ENCODE measurements around a stretch of chr2.

DNA sequence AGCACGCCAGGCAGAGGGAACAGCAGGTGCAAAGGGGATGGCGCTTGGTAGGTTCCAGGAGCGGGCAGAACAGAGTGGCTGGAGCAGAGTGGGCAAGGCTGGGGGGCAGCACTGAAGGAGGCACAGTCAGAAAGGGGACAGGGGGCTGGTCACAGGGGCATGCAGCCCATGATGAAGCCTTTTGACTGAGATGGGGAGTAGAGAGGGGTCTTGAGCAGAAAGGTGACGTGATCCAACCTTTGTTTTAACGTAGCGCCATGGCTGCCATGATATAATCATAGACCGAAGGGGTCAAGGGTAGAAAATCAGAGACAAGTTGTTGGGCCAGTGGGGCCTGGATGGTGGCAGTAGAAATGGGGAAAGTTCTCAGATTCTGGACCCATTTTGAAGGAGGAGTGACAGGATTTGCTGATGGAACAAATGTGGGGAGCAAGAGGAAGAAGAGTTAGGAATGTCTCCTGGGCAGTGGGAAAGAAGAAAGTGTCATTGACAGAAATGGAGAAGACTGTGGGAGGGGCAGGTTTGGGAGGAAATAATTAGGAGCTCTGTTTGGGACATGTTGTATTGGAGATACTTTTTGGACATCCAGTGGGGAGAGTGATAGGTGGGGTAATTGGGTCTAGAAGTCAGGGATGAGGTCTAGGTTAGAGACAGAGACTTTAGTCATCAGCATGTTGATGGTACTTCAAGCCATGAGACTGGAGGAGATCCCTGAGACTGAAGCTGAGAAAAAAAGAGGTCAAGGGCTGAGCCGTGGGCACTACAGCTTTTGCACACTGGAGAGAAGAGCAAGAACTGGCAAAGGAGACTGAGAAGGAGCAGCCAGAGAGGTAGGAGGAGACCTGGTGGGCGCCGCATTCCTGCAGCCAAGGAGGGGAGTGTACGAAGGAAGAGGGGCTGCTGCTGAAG is 83.5 kb downstream of the TGOLN2 start:
- RRBS: no CpG with 5 or more reads among the region's 11 CpGs

DNA sequence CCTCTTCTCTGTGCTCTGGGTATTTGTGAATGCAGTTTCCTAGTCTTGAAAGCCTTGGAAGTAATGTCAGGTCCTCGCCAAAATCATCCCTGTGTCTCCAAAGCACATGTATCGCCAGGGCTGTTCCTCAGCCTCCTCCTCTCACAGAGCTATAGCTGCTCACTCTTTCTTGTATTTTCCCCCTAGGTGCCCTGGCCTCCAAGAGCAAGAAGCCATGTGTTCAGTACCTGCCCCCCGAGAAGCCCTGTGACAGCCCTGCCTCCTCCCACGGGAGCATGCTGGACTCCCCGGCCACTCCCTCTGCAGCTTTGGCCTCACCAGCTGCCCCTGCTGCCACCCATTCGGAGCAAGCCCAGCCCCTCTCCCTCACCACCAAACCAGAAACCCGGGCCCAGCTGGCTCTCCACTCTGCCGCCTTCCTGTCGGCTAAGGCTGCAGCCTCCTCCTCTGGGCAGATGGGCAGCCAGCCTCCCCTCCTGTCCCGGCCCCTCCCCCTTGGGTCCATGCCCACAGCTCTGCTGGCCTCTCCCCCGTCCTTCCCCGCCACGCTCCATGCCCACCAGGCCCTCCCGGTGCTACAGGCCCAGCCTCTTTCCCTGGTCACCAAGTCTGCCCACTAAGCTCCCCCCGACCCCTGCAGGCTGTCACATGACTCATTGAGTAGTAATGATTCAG is 18.8 kb downstream of the TGOLN2 start:
- RRBS: 11% methylated on average over 7 of the region's 15 CpGs

GRCh38 chr2:85396558-85397501 is 13.3 kb downstream of the CAPG start:
- RRBS: no CpG with 5 or more reads among the region's 7 CpGs

DNA sequence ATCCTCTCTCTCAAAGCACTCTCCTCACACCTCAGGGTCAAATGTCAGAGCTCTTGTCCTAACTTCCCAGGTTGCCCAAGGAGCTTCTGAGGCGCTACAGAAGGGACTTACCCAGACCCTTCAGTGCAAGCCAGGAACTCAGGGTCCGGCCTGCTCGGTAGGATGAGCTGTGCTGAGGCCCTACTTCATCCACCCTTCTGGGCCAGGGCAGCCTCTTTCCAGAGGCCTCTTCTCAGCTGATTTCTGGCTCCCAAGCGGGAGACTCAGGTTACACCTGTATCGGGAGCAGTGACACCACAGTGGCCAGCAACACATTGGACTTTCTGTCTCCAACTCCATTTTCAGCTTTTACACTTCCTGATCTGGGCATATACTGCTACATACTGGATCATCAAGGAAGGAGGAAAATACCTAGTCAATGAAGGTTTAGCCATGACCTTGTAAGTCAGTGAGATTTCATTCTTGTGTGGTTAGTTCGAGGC is 823 bp downstream of the SH2D6 start:
- RRBS: no CpG with 5 or more reads among the region's 6 CpGs

- RRBS: no CpG with 5 or more reads among the region's 14 CpGs
Observed at GRCh38 chr2:85421209-85421817, 2.8 kb downstream of the SH2D6 start.

DNA sequence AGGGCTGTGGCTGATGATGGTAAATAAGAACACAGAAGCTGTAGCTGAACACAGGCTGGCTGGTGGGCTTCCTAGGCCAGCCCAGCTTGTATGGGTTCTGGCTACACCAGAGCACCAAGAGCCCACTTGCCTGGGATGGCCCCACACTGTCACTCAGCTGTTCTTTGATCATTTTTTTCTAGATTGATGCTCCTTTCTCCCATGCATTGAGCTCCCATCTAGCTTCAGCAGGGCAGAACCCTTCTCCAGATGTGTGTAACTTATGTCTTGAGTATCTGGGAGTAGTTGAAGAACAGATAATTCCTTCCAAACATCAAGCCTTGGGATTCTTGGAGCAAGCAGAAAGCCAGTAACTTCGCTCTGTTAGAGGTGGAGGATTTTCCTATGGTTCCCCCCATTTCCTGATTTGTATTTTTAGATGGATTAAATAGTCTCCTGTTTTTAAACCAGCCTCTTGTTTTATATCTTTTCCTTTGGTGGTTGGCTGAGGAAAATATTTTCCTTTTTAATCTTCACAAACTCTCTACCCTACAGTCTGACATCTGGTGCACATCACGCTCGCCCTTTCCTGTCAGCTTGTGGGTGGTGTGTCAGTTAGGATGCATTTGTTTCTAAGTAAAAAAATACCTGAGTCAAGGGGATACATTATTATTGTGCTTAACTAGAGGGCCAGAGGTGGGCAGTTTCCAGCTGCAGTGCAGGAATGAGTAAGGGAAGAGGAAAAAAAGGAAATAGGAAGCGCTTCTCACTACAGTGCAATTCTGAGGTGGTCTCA is 19.0 kb downstream of the SFTPB start:
- RRBS: no CpG with 5 or more reads among the region's 4 CpGs

DNA sequence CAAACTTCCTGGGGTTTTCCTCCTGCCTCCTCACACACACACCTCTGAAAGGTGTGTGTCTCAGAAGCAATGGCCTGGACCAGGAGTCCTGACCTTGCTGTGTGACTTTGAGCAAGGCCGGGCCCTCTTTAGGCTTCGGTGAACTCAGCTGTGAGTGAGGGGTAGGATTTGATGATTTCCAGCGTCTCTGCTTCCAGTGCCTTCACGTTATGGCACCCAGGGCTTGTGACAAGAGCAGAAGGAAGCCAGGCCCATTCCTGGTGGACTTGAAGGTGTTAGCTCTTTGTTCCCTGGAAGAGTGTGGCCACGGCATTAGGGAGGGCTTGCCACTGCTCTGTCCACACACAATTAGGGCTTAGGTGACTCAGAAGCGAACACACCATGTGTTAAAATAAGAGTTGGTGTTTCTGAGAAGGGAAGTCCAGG is 16.3 kb downstream of the GNLY start:
- RRBS: no CpG with 5 or more reads among the region's 6 CpGs

GRCh38 chr2:85754423-85755390 is 916 bp downstream of the ATOH8 start:
- RRBS: 2% methylated on average over 52 of the region's 96 CpGs

GRCh38 chr2:85778775-85779481 is 25.1 kb downstream of the ATOH8 start:
- RRBS: no CpG with 5 or more reads among the region's 15 CpGs

- RRBS: no CpG with 5 or more reads among the region's 18 CpGs
Observed at GRCh38 chr2:85786644-85787704, 33.2 kb downstream of the ATOH8 start.

- RRBS: 23% methylated on average over 15 of the region's 42 CpGs
Observed at GRCh38 chr2:85811031-85811862, 57.5 kb downstream of the ATOH8 start.

DNA sequence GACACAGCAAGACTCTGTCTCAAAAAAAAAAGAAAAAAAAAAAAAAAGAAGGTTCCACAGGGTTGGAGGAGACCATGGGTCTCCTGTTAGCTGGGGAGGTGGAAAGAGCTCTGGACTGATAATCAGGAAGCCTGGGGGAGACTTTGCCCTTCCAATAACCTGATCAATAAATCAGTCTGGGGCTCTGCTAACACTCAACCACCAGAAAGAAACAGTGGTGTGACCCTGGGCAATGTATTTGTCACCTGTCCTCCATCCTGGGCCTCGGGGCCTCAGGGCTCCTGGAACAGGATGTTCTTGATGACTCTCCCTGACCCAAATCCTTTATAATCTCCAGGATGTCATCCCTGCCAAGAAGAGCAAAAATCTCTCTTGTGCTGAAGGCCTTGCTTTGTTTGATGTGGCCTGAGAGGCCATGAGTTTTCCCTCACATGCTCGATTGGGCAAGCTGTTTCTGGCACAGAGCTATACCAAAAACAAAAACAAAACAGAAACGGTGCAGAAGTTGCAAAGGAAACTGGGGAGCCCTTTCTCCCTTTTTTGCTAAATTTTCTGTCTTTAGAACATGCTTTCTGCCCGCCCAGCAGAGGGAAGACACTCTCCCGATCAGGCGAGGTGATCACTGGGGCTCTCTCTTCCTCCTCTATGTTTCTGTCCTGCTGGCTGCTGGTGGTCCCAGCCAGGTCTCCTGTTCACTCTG is 35.7 kb upstream of the ST3GAL5 start:
- RRBS: no CpG with 5 or more reads among the region's 6 CpGs

DNA sequence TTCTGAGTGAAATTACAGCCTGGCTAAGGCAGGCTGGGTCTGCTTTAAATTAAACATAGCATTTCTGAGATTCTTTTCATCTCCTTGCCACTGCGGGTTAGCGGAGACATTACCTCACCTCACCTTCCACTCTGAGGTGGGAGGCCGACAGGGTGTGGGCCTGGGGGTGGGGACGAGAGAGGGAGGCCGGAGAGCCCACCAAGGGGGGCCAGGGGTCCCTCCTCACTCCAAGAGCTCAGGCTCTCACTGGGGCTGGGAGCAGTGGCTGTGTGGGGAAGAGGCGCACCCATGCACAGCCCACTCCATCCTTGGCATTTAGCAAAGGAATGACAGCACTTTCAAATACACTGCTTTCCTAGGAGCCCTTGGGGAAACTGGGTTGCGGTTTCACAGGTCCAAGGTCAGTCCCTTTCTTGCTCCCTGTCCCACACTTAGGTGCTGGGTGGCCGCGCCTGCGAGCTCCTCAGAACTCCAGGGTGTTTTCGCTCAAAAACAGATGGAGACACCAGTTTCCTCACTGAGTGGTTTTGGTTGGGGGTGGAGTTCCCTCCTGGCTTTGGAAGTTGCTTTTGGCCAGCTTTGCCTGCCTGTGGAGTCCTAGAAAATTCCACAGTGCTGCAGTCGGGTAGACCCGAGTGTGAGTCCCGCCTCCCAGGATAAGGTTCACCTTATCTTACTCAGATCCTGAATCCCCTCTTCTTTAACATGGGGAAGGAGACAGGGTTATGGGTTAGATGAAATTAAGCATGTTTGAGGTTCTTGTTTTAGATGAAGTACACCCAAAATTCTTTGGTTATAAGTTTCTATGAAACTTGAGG is 107.1 kb downstream of the POLR1A start:
- RRBS: no CpG with 5 or more reads among the region's 14 CpGs

- RRBS: no CpG with 5 or more reads among the region's 3 CpGs
Observed at GRCh38 chr2:86039508-86039828, 66.2 kb downstream of the POLR1A start.

DNA sequence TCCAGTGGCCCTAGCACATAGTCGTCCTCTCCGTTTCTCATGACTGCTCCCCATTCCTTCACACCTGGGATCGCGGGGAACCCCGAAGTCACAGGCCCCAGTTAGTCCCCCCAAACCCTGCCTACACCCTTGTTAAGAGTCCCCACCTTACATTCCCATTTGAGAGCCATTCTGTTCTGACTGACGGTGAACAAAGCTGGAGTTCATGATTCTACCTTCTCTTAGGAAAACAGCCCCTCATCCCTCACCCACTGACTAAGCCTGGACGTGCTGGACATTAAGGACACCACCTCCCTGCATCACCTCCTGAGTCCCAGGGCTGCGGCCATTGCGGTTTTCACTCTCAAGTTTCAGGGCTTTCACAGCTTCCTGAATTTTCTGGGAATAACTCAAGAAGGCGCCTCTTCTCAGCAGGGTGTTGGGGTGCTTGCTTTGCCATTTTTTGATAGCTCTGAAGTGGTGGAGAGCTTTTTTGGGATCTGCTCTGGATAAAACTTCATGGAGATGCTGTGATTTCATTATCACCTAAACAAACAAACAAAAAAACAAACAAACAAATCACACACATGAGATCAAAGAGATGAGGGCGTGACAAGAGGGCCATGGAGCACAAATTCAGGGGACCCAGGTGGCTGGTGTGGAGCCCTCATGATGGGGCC is 62.9 kb downstream of the POLR1A start:
- RRBS: no CpG with 5 or more reads among the region's 11 CpGs

- RRBS: no CpG with 5 or more reads among the region's 10 CpGs
Observed at GRCh38 chr2:86140822-86142088, 35.2 kb downstream of the PTCD3 start.

- RRBS: no CpG with 5 or more reads among the region's 2 CpGs
Observed at GRCh38 chr2:86482434-86482926, 41.3 kb downstream of the KDM3A start.

GRCh38 chr2:86774475-86775360 is 16.0 kb downstream of the CD8A start:
- RRBS: no CpG with 5 or more reads among the region's 10 CpGs

- RRBS: no CpG with 5 or more reads among the region's 2 CpGs
Observed at GRCh38 chr2:86821920-86822144, 31.1 kb upstream of the CD8A start.

DNA sequence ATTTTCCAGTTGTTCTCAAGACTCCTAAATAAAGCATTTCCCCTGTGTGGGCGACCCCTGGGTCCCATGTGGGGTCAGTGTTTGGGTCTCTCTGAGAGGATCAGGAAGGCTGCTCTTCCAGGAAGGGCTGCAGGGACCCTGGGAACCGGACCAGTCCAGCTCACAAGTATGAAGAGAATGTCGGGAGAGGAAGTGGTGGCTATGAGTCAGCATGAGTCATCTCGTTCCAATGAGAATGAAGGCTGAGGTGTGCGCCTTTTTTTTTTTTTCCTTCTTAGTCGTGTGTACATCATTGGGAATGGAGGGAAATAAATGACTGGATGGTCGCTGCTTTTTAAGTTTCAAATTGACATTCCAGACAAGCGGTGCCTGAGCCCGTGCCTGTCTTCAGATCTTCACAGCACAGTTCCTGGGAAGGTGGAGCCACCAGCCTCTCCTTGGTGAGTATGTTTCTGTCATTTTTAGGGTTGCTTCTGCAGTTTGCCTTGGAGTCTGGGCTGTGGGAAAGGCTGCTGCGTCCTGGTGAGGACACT is 292.6 kb upstream of the PLGLB2 start:
- RRBS: no CpG with 5 or more reads among the region's 10 CpGs